ENCODE data around the genes WDCP, FAM228A and ITSN2.

- PRO-cap: unidirectional peak, minus-strand start at chr2:23381242
These were observed 3.8 kb upstream of the KLHL29 start for GRCh38 chr2:23381165-23381588.

DNA sequence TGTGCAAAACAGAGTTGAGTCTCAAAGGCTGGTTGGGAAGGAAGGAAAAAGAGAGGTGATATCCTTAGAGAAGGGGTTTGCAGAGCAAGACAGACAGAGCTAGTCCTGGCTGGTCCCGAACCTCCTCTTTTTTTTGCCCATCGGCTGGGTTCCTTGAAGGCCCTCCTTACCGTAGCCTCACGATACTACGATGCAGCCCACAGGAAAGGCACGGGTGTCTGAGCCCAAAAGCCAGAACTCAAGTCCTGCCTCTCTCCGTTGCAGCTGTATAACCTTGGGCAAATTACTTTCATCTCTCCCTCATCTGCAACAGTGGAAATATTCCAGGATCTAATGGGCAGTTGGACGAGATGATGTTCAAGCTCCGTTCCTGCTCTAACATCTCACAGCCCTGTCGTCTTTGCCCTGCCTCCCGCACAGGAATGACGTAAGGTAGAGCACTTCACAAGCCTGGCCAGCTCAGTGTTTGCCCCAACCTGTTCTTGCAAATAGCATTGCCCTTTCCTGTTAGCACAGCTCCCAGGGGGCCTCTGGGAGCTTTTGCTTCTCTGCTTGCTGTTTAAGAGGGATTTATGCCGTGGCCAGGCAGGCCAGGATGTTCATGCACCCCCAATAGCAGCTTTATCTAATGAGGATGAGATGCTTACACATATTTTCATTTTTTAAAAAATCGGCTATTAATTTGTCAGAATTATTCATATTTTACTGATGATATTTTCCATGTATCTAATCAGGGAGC, 107.9 kb downstream of the KLHL29 start:
- PRO-cap: no peak

- PRO-cap: no peak
These were observed 169.2 kb downstream of the KLHL29 start for GRCh38 chr2:23554087-23554660.

GRCh38 chr2:23563931-23564205, 178.9 kb downstream of the KLHL29 start:
- PRO-cap: no peak

DNA sequence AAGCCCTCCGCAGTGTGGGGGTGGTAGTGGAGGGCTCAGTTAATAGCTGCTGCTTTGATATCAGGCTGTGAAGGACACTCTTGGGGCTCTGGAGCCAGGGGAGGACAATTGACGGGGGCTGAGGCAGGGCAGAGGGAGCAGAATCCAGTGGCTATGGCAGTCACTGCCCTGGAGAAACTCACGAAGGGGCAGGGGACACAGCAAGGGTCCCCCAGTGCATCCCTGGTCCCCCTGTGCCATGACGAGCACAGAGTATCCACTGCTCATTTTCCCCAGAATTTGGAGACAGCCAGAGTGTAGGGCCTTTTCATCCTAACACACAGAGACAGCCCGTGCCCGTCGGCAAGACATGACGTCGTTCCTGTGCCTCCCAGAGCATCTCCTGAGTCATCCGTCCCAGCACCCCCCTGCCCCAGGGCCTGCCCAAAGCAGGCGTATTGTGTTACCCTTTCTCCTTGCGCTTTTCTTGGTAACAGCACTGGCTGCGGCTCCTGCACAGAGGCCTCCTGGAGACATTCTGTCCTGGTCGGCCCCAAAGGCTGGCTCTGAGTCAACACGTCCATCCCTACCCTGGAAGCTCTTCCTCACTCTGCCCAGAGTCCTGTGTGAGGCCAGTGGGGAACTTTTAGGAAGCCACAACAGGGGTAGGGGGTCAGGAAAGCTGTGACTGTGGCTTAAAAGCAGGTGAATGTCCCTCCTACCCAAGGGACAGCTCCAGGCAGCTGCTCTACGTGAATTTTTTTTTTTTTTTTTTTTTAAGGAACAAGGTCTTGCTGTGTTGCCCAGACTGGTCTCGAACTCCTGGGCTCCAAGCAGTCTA, 217.1 kb downstream of the KLHL29 start:
- PRO-cap: no peak

DNA sequence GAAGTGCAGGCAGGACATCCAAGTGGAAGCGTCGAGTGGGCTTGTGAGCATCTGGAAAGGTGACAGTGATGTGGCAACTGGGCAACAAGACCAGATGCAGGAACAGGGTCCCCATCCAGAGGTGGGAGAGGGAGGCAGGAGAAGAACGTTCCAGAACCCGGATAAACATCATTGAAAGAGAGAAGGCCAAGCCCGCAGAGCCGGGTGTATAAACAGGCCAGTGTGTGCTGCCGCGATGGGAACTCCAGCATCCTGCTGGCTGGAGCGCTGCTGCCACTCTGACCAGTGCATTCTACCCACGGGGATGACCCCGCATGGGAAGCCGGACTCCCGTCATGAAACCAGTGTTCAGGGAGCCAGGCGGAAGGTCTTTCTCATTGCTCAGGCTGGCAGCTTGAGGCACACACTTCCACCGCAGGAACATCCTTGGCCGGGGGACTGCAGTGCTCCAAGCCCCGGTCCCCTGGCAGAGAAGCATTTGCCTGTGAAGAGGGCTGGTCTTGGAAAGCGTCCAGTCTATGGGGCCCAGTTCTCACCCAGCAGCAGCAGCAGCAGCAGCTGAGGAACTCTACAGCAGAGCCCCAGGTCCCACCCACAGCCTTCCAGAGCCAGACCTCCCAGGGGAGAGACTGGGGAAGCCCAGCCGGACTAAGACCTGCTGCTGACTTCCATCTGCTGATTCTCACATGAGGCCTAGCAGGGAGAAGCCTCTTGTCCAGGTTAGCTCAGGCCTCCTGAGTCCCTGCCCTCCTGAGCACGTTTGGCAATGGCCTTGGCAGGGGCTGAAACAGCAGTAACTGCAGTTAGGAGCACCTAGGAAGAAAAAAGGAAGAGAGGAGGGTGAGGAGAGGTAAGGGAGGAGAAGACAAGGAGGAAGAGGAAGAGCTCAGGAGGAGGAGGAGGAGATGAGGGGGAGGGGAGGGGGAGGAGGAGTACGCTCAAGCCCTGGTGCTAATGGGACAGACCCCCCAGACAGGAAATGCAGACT, 236.0 kb downstream of the KLHL29 start:
- PRO-cap: no peak

DNA sequence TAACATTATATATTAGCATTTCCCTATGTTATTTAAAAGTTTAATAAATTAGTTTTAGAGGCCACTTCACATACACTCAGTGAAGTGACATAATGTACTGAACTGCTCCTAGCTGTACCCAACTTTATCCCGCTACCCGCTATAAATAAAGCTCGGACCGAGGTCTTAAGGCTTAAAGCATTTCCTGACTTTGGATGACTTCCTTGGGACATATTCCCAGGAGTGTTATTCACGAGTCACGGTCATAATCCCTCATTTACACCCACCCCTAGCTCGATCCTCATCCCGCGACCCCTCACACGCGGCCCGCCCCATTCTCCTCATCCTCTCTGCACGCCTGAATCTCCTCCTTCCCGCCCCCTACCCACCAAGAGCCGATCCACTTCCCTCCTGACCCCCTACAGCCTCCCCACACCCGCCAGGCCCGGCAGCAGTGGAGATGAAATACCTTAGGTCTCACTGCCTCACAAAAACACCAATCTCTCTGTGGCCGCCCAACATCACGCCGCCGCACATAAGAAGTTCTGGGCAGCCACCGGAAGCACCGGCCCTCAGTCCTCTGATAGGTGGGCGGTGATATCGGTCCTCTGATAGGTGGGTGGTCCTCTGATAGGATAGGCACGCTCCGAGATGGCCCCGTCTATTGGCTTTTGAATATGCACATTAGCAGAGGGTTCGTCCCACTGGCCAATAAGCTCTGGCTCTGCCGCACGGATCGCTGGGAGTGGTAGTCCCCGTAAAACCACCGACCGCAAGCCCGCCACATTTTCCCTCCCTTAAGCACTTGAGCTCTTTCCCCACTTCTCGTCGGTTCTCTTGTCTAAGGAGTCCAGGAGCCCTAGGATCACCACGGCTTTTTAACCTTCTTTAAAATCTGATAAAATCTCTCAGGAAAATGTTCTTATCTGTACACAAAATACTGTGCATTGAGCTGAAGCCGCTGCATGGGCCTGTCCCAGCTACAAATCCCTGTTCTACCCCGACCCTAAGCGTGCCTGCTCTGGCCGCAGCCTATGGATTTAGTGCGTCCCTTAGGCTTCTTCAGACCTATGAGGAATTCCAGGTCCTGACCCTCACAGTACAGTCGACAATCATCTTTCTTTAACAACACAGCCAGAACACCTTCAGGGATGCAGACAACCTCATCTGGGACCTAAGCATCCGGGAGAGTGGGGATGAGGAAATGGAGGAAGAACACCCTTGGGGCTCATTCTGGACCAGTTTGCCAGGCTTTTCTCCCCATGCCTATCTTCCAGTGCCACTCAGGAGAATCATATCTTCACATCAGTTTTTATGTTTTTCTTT, at the start of gene WDCP:
TSS of gene WDCP (minus strand) at position 526 of the 1,305 bp plus-strand sequence.
- PRO-cap: bidirectional peak, plus-strand start at position 783 of the sequence, minus-strand start at position 526 of the sequence

DNA sequence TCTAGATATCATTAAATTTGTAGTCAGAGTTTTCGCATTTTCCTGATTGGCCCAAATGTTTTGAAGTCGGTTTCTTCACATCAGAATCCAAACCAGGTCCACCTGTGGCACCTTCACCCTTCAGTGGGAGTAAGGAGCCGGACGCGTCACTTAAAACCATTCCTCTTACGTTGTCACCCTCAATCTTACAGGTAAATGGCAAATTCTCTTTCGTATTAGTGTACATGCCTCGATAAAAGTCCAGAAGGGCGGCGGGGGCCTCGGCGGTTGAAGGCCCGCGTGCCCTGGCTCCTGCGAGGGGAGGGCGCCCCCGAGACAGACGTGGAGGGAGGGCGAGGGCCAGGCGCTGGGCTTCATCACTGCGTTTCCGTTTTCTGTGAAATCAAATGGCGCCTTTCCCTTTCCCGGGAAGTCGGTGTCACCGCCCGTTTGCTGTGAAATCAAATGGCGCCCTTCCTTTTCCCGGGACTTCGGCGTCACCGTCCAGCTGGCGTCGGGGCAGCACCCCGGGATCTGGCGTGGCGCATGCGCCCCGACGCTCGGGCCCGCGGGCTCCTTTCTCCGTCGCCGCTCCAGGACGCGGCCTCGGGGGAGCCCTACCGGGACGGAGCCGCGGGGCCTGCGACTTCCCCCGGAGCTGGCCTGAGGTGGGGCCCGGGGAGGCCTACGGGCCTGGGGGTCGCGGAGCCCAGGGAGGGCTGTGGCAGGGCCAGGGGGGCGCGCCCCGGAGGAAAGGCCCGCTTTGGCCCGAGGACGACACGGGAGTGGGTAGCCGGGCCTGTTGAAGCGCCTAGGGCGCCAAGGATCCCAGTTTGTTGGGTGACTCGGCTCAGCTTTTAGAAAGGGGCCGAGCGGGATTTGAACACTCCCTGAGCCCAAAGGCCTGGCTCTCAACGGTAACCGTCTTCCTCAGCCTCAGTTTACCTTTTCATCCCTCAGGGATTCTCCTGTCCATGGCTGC, at the start of gene FAM228A:
TSS of gene FAM228A (plus strand) at position 526 of the 961 bp plus-strand sequence.
- PRO-cap: no peak

DNA sequence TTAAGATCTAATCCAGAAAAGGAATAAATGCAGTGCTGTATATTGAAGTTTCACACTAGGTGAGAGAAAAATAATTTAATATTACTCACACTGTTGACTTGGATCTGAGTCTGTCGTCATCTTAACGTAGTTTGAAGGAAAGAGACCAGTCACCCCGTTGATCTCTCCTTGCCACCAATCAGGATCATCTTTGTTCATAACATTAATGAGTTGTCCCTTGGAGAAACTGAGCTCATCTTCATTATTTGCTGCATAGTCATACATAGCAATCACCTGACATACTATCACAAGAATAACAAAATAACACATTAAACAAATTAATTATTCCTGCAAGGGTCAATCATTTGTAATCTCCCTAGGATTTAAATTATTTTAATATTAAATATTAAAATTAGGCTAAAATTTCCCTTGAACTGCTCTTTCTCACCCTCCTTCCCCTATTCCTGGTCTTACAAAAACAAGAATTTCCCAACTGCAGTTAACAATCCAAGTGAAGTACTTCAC, 71.2 kb downstream of the FAM228A start:
- PRO-cap: no peak

DNA sequence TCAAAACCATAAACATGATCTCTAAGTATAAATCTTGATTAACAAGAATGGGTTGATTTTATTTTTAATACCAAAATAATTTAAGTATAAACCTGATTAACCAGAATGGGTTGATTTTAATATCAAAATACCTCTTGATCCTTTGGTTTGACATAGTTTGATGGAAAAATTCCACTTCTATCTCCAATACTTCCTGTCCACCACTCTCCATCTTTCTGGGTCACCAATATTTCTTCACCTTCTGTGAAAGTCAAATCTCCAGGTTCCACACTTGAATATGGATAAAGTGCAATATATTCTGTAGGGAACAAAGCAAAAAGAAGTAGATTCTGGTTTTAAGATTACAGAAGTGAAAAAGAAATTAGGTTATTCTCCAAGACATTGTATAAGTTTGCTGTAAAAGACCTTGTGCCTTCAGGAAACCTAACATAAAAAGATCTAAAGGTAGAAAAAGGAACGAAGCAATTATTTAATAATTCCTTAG, 77.4 kb downstream of the FAM228A start:
- PRO-cap: no peak

DNA sequence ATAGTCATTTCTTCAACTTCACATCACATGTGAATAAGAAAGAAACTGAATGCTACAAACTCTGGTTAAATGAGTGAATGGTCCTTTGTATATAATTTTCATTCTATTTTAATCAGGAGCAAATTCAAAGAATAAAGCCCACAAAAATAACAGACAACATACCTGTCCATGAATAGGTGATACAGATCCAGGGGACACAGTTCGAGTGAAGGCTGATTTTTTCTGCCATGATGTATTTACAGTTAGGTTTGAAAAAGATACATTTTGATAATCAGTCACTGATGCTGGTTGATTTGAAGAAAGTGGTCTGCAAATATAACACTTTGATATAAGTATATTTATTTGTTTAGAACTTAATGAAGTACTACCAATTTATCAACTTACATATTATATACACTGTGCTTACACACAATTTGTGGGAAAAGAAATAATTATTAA, 86.1 kb downstream of the FAM228A start:
- PRO-cap: no peak

DNA sequence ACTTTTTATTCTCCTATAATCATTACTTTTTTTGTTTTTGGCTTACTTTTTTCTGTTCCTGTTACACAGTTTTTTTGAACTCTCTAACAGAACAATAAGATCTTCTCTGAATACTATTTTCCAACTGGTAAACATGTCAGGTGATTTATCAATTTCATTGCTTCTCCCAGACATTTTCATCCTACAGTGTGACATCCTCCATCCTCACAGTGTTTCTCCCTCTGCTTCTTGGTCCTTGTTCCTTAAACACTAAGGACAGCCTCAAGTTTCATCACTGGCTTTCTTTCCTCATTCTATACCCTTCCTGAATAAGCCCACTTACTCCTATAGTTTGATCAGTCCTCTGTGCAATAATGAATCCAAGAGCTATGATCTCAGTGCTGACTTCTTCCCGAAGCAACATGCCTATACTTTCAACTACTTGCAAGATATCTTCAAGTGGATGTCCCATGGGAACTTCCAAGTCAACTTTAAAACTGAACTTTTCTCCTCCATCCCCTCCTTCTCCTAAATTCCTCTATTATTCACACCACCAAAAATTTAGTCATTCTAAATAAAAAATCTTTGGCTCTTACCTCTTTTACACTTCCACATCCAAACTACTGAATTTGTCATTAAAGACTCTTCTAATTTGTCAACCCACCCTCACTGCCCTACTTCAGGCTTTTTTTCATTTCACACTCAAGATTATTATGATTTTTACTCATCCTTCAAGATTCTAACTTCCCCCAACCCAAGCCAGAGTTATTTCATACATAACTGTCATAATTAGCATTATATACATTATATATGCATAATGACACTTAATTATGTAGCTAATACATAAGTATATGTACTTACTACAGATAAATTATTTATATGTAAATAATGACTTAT, 87.7 kb downstream of the FAM228A start:
- PRO-cap: no peak

- PRO-cap: no peak
These were observed 89.8 kb downstream of the FAM228A start for GRCh38 chr2:24264543-24265130.

DNA sequence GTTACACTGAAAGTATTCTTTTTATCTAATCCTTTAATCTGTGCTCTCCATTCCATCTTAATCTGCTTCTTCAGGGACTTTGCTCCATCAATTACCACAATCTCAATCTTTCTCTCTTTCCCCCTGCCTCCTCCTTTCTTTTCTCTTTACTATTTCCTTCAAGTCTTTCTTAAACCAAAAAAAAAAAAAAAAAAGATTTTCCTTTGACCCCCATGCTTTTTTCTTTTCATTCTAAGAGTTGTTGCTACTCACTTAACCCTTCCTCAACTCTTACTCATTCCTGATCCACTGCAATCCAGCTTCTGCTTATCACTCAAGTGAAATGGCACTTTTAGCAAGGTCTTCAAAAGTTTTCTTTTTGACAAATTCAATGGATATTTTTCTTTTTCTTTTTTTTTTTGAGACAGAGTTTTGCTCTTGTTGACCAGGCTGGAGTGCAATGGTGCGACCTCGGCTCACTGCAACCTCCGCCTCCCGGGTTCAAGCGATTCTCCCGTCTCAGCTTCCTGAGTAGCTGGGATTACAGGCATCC, 77.4 kb downstream of the ITSN2 start:
- PRO-cap: no peak

DNA sequence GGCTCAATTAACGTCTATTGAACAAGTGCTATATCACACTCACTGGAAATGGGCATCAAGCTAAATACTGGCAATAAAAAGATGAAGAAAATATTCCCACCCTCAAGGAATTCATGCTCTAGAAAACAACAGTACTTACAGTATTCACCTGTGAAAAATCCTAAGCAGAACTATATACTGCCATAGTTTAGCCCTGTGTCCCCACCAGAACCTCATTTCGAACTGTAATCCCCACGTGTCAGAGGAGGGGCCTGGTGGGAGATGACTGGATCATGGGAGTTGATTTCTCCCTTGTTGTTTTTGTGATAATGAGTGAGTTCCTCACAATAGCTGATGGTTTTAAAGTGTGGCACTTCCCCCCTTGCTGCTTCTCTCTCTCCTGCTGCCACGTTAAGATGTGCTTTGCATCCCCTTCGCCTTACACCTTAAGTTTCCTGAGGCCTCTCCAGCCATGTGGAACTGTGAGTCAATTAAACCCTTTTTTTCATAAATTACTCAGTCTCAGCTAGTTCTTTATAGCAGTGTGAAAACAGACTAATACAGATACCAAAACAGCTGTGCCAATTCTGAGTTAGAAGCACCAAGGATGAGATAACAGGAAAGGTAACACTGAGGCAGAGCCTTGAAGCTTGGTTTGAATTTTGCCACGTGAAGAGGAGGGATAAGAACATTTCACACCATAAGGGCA, 44.8 kb downstream of the ITSN2 start:
- PRO-cap: no peak

- PRO-cap: bidirectional peak, plus-strand start at chr2:24360658, minus-strand start at chr2:24360512; bidirectional peak, plus-strand start at chr2:24360913, minus-strand start at chr2:24360901
These were observed at the start of gene ITSN2 for GRCh38 chr2:24359977-24361042. Gene ITSN2, minus strand, starts transcription at chr2:24360536.

GRCh38 chr2:24839810-24840486, 46.7 kb downstream of the CENPO start:
- PRO-cap: no peak

DNA sequence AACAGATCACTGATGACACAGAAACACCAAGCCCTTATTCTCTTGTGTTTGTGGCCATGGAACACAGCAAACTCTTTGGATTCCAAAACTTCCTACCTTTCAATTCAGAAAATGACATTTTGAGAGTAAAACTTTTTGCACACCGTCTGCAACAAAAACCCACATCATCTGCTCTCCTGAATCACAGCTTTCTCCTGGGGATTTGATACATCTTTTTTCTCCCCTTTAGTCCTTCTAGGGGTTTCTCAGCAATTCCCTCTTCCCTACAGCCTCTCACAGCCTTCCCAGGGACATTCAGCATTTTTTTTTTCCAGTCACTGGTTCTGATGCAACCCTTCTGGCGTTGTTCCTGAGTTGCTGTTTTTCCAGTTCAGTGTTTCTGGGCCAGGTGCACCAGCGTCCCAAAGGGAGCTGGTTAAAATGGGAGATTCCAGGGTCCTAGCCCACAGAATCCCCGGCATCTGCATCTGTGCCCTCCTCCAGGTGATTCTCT, 36.2 kb downstream of the ADCY3 start:
- PRO-cap: no peak

GRCh38 chr2:24907095-24907607, 12.9 kb downstream of the ADCY3 start:
- PRO-cap: unidirectional peak, minus-strand start at chr2:24907271

DNA sequence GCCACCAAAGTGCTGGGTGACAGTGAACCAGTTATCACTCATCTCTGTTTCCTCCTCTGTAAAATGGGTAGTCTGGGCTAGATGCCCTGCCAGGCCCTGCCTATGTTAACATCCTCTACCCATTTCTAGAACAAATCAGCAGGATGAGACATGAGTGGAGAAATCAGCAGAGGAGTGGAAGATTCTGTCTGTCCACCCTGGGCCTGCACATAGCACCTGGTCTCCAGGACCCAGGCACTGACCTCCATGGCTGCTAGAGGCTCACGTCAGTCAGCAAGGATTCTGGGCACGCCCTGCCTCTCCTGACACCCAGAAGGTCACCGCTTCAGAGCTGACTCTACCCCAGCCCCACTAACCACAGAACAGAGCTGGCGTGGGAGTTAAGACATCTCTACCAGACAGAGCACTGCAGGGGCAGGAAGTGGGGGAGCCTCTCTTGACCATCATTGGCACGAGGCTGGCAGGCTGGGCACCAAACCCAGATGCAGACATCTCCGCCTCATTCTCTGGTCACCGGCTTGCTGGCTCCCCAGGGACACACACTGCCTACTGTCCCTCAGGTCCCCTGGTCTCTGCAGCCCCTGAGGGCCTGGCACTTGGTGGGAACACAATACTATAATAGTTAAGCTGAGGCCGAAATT, 3.0 kb downstream of the ADCY3 start:
- PRO-cap: unidirectional peak, plus-strand start at position 365 of the sequence